Amniotic epithelial cell (primary cell): ENCODE measurements around the genes PROSER3, TBCB, COX7A1, ZNF146, ZNF382, ZNF345 and ZNF420.

- RRBS: 4% methylated on average over 5 of the region's 24 CpGs
Observed at GRCh38 chr19:35648668-35649266, 644 bp downstream of the COX6B1 start.

DNA sequence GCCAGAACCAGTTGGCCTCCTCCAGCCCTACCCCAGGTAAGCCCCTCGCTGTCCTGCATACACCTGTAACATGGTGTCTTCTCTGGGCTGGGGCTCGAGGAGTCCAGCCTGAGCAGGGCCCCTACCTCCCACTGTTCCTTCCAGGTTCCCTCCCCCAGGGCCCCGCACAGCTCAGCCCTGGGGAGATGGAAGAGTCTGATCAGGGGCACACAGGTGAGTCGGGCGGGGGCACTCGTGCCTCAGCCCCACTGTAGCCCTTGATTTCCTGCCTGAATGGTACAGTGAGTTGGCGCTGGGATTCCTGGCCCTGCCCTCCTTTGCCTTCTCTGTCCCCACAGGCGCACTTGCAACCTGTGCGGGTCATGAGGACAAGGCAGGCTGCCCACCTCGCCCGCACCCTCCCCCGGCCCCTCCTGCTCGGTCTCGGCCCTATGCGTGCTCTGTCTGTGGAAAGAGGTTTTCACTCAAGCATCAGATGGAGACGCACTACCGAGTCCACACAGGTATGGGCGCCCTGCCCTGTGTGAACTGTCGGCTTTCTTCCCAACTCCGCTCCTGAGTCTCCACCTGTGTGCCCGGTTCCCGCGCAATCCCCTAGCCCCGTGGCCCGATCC lies 1.9 kb upstream of the KMT2B start:
- RRBS: under 1% methylated on average over 5 of the region's 25 CpGs

DNA sequence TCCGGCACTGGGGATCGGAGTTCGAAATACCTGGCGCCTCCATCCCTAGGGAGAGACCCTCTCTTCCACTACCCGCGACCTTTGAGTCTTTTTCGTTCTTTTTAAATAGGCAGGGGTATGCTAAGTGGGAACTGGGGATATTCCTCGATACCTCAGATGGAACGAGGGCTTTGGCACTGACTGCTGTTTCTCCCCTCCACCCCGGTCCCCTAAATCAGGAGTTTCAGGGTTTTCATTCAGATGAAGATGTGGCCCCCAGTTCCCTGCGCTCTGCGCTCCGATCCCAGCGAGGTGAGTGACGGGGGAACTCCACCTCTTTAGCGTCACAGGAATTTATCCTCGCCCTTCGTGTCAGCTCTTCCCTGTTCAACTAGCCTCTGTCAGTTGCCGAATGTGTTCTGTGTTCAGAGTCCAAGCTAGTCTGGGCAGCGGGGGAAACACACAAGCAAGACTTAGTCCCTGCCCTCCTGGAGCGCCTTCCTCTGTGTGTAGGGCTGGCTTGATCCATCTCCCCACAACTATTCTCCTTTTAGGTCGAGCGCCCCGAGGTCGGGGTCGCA lies 1.5 kb downstream of the KMT2B start:
- RRBS: no CpG with 5 or more reads among the region's 26 CpGs

- RRBS: no CpG with 5 or more reads among the region's 9 CpGs
Observed at GRCh38 chr19:35731274-35731724, 11.0 kb downstream of the IGFLR1 start.

DNA sequence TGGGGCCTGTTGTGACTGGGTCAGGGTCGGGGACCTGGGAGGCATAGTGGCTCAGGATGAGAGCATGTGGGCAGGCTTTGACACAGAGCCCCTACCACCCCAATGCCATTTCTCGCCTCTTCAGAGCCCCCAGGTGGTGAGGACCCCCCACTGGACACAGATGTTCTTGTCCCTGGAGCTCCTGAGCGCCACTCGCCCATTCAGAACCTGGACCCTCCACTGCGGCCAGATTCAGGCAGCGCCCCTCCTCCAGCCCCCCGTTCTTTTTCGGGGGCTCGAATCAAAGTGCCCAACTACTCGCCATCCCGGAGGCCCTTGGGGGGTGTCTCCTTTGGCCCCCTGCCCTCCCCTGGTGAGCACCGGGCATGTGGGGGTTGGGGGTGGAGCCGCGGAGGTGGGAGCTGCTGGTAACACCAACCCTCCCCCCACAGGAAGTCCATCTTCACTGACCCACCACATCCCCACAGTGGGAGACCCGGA lies 10.4 kb downstream of the IGFLR1 start:
- RRBS: 85% methylated on average over 2 of the region's 15 CpGs

DNA sequence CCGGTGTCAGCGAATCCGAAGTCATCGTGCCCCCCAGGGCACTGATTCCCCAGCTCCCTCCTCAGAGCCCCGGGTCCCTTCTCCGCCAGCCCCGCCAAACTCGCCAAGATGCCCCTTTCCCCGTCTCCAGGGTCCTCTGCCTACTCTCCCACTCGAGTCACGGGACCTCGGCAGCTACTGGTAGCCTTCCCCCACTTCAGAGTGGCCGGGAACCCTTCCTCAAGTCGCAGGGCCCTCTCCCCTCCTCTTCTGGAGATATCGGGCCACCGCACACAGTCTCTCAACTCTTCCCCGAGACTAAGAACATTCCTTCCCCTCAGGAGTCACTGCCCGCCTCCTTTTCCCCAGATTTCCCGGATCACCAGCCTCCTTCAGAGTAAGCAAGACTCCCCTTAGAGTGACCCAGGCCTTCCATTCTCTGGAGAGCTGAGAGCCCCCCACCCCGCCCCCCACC lies 640 bp downstream of the HSPB6 start:
- RRBS: 5% methylated on average over 5 of the region's 20 CpGs

- RRBS: 1% methylated on average over 10 of the region's 32 CpGs
Observed at GRCh38 chr19:35758024-35758403, at the start of gene PROSER3. Gene PROSER3 (plus strand): TSS chr19:35758176.

DNA sequence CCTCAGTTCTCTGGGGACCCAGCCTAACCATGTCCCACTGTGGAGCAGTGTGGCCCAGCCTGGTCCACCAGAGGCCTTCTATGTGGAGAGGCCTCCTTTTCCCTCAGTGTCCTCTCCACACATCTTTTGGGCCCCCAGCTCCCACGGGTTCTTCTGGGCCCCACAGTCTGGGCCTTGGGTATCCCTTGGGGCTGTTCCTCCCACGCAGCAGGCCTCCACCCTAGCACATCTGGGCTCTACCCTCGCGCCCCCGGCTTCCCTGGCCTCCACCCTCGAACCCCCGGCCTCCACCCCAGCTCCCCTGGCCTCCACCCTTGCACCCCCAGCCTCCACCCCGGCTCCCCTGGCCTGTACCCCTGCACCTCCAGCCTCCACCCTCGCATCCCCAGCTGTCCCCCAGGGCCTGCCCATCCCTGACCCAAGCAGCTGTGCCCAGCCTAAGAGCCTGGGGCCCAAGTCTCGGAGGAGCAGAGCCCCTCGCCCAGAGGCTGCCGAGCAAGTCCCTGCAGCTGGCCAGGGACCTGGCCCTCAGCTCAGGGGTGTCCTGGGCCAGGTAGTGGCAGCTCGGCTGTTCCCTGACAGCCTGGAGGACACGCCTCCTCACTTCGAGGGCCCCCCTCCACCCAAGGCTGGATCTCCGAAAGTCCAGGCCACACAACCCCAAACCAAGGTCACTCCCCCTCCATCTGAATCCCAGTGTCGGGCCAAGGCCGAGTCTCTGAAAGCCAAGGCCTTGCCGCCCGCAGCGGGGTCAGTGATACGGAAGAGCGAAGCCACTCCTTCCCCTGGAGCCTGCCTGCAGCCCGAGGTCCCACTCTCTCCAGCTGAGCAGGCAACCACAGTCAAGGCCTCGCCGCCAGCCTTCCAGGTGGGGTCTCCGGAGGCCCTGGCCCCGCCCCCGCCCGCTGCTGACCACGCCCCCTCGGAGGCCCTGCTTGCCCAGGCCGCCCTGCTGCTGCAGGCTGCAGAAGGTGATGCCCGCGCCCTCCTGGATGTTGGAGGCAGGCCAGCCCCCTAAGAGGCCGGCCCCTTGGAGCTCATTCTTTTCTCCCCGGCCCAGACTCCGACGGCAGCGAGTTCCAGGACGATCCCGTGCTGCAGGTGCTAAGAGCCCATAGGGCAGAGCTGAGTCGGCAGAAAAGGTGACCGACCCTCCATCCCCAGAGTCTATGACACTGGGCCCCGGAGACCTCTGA lies 7.9 kb upstream of the ARHGAP33 start:
- RRBS: 57% methylated on average over 2 of the region's 45 CpGs

DNA sequence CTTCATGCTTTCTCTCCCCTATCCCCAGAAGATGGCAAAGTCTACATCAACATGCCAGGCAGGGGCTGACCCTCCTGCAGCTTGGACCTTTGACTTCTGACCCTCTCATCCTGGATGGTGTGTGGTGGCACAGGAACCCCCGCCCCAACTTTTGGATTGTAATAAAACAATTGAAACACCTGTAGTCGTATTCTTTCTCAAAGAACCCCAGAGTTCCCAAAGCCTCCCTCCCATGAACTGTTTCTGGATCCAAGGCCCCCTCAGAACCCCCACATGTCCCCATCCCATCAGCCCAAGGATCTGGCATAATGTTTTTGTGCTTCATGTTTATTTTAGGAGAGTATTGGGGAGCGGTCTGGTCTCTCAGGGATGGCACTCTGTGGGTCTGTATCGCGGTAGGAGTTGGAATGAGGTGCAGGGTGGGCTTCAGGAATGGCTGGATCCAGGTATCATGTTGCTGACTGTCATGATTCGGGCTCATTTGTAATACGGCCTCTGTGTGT lies 1.8 kb downstream of the HCST start:
- RRBS: no CpG with 5 or more reads among the region's 7 CpGs

DNA sequence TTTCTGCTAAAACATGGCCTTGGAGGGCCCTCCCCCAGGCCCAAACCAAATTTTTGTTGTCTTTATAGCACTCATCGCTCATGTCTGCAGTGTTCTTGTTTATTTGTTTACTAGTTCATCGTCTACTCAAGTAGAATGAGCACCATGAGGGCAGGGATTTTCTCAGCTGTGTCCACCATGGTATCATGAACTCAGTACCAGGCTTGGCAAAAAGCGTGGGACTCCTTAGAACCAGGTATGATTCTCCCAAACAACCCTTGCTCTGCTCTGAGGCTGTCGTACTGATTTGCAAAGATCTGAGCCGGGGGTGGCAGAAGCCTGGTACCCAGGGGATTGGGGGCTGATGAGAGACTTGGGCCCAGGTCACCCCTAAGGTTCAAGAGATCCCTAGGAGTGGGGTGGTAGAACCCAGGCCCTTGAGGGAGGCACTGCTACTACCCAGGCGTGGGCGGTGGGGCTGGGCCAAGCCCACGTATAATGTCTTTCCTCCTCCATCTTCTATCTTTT lies 2.3 kb upstream of the CLIP3 start:
- RRBS: no CpG with 5 or more reads among the region's 8 CpGs

DNA sequence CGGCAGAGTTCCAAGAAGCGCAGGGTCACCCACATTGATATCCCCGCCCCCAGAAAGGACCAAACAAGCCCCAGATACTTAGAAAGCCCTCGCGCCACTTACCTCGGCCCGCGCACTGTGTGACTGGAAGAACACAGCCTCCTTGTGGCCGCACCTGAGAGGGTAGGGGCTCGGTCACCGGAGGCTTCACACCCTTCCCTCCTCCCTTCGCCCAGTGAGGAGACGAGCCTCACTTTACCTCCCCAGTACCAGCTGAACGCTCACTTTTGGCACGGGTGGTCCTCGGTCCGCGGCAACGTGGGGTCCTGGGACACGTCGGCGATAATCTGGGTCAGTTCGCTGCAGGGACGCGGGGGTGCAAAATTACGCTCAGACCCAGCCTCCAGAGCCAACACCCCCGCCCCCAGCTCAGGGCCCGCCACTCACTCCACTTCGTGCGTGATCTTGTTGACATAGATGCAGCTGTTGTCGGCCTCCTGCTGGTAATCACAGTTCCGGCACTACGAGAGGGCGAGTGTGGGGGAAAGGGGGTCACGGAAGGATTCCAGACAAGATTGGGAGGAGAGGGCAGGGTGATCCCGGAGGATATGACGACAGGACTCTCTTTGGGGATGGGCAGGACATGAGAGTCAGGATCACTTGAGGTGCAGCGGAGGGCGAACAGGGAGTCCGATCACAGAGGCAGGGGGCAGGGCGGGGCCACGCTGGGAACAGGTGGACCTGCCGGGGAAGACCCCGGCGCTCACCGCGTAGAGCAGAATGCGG lies 580 bp downstream of the POLR2I start:
- RRBS: 3% methylated on average over 4 of the region's 48 CpGs

DNA sequence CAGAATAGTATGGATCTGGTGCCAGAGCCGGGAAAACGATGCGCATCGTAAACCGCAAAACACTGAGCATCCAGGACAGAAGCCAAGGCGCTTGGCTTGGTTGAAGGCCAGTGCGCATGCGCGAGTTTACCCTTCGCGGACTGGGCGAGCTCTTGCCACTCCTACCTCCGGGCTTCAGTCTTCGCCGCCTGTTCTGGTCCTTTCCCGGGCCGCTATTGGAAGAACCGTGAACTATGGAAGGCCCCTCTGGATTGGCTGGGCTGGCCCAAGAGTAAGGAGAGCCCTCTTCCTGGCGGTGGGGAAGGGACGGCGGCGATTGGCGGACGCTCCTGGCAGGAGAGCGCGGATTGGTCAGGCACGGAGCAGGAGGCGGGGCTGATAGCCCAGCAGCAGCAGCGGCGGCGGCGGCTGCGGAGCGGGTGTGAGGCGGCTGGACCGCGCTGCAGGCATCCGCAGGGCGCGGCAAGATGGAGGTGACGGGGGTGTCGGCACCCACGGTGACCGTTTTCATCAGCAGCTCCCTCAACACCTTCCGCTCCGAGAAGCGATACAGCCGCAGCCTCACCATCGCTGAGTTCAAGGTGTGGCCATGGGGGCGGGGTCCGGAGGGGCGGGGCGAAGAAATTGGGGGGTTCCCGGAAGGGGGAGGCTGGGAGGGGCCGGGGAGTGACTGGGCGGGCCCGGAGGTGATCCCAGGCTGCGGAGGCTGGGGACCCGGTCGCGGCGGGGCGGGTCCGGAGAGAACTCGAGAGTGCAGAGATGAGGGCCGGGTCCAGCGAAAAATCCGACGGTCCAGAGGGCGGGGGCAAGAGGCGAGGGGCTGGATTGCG lies at the start of gene TBCB:
Gene TBCB (plus strand): TSS at position 375 of the 830 bp plus-strand sequence.
- RRBS: 0% methylated on average over 3 of the region's 72 CpGs

GRCh38 chr19:36152339-36153173 lies at the start of gene COX7A1:
Gene COX7A1 (minus strand): TSS chr19:36152447.
- RRBS: 29% methylated on average over 6 of the region's 41 CpGs

DNA sequence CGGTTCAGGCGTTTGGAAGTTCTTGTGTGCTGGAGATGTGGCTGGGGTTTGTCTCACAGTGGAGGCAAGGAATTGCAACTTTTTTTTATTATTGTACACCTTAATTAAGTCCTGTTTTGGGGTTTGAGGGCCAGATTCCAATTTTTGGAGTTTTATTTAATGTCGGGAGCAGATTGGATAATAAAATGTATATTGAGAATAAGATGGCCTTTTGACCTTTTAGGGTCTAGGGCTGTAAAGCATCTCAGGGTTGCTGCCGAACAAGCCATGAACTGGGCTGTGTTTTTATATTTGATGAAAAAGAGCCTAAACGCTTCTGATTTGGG lies 6.6 kb upstream of the COX7A1 start:
- RRBS: no CpG with 5 or more reads among the region's 5 CpGs

- RRBS: 1% methylated on average over 5 of the region's 77 CpGs
Observed at GRCh38 chr19:36214466-36215420, at the start of gene ZNF146. Gene ZNF146 (plus strand): TSS chr19:36215106.

DNA sequence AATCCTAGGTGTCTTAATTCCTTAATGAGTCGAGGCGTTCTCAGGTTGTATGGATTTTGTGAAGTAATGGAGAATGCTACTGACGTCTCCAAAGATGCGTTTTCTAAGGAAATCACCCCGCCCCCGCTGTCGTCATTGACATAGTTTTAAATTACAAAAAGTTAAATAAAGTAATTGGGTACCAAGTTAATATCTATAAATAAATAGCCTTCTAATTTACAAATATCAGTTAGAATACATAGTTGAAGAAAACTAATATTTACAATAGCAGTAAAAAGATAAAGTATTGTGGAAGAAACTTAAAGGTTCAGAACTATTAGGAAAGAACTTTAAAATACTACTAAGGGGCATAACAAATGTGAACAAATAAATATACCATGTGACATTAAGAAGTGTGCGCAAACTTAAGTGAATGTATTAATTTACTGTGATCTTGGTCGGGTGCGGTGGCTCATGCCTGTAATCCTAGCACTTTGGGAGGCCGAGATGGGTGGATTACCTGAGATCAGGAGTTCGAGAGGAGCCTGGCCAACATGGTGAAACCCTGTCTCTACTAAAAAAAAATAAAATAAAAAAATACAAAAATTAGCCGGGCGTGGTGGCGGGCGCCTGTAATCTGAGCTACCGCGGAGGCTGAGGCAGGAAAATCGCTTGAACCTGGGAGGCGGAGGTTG lies 1.2 kb downstream of the ZNF146 start:
- RRBS: no CpG with 5 or more reads among the region's 20 CpGs

- RRBS: 5% methylated on average over 5 of the region's 90 CpGs
Observed at GRCh38 chr19:36420882-36422127, 2.9 kb upstream of the ZFP82 start.

GRCh38 chr19:36604529-36605412 lies at the start of gene ZNF382:
Gene ZNF382 (plus strand): TSS chr19:36605313.
- RRBS: 3% methylated on average over 29 of the region's 52 CpGs

DNA sequence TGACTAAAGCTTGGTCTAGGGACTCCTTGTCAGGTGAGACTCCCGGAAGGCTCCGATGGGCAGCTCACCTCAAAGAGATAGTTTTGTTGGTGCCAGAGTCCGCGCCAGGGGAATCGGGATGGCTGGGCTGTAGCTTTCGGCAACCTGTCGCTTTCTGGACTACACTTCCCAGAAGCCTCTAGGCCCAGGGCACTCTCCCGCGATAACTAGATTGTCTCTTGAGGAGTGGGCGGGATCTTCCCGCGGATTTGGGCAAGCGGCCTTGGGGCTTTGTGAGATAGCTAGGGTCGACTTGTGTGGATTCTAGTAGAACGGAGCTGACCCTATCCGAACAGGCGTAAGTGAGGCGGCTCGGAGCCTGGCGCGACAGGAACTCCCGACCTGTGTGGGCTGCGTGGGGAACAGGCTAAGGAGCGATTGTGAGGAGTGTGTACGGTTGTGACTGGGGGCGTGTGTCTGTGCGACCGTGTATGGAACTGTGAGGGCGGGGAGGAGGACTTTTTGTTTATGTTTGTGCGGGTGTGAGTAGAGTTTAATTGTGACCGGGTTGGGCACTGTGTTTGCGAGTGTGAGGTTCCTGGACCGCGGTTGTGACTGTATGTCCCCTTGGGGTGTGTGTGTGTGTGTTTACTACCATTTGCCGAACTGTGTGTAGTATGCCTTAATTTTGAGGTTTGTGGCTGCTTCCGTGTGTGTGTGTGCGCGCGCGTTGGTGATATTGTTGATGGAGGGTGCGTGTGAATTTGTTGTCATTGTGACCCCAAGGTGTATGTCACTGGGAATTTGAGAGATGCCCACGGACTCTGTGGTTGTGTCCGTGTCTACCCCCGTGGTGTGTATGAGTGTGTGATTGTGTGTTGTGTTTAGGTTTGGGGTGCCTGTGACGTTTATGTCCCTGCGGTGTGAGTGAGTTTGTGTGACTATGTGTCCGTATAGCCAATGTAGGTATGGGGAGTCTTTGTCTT lies at the start of gene ZNF345:
Gene ZNF345 (plus strand): TSS at position 245 of the 965 bp plus-strand sequence.
- RRBS: no CpG with 5 or more reads among the region's 47 CpGs

GRCh38 chr19:37077520-37078721 lies at the start of gene ZNF420:
Gene ZNF420 (plus strand): TSS chr19:37078433.
- RRBS: 2% methylated on average over 27 of the region's 67 CpGs